HL-60 (cell line): Measurements from ENCODE around the genes CLCN4 and FRMPD4.

DNA sequence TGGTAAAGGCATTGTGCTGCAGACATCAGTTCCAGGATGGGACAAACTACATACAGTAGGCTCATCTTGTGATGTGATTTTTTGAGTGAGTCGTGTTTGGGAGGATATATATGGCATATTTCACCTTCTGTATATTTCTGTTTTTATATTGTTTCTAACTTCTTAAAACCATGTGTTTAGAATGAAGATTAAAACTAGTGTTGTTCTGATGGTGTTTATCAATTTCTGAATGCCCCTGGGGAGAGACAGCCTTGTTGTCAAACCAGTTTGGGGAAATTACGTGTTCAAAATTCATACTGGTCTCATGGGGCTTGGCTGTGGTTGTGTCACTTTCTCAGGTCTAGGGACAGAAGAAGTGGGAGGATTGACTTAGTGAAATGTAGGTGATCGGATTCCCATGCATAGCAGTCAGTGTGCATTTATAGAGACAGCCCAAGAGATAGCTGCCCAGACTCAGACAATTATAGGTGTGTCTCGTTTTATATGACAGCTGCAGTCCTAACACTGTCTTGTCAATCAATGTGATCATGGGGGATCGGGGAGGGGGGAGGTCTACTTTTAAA, 94.5 kb upstream of the CLCN4 start:
- RRBS: no CpG with 5 or more reads among the region's 5 CpGs

DNA sequence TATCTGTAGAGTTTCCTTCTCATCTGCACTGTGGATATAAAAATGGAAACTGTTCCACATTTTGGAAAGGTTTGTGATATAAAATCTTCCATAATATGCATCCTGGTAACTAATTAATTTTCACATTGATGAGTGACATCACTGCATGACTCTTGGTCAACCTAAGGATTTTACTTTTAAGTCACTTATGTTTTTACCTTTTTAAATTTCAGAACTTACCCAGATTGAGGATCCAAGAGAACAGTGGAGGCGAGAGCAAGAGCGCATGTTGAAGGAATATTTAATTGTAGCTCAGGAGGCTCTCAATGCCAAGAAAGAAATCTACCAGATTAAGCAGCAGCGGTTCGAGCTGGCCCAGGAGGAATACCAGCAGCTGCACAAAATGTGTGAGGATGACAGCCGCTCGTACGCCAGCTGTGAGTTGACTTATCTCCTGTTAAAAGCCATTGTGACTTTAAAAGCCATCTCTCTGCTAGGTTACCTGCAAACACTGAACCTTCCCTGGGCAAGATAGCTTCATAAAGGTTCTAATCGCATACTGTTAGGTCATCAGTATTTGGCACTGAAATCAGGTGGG, 89.6 kb upstream of the CLCN4 start:
- RRBS: no CpG with 5 or more reads among the region's 8 CpGs

- RRBS: no CpG with 5 or more reads among the region's 11 CpGs
Observed at GRCh38 chrX:10105089-10105882, 51.5 kb upstream of the CLCN4 start.

GRCh38 chrX:10156348-10157489, at the start of gene CLCN4:
TSS of gene CLCN4 (plus strand) at chrX:10156975.
- RRBS: 6% methylated on average over 11 of the region's 31 CpGs

DNA sequence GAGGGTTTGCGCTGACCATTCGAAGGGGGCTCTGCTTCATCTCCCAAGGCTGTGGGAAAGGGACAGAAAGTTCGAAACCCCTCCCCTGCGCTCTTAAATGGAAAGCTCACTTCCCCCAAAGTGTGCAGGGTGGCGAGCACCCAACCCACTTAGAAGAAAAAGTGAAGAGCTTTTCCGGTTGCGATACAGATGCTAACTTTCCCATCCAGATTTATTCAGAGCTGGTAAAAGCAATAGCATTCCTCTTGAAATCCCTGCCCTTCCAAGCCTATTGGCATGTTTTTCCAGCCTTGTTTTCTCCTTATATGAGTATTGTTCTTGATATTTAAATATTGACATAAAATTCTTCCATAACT, 1.3 kb downstream of the MID1 start:
- RRBS: no CpG with 5 or more reads among the region's 7 CpGs

DNA sequence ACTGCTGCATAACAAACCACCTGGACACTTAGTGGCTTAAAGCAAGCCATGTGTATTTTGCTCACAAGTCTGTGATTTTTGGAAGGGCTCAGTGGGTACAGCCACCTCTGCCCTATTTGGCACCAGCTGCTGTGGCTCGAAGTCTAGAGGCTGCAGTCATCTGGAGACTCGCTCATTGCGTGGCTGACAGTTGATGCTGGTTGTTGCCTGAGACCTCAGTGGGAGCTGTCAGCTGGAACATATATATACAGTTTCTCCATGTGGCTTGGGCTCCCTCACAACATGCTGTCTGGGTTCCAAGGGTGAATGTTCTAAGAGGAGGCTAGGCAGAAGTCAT, 60.8 kb upstream of the MID1 start:
- RRBS: no CpG with 5 or more reads among the region's 3 CpGs

- RRBS: no CpG with 5 or more reads among the region's 5 CpGs
Observed at GRCh38 chrX:11241726-11242341, 51.4 kb upstream of the AMELX start.

DNA sequence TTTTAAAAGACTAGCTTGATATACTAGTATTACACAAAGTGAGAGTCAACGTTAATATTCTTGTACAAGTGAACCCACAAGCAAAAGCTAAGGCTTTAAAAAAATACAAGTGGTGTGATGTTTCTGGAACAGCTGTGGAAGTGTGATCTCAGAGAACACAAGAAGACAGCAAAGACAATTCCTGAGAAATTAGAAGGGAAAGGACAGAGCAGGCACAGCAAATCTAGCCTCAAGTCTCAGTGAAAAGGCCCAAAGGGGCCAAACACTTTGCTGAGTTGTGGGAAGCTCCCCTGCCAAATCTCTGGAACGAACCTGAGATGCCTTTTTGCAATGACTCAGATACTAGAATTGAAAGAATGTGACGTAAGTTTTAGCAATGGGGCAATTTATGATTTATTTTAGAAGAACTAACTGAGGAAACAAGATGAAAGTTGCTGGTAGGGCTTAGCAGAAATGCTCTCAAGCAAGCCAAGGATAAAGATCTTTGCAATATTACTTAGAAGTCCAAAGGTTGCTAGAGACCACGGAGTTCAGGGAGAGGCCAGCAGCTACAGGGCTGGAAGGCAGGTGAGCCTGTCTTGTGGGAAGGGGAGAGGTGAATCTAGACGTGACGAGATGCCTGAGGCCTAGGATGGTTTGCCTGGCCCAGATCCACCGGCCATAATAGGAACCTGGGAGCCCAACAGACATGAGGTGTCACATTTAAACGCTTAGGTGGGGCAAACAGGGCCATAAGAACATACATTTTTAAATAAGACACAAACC, 92.9 kb downstream of the AMELX start:
- RRBS: no CpG with 5 or more reads among the region's 8 CpGs

DNA sequence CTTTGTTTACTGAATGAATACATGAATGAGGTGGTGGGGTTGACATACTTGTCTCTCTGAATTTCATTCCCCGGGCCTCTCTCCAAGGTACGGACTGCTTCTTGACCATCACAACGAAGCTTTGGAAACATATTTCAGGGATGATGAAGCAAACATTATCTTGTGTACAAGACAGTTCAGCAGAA, 168.2 kb downstream of the AMELX start:
- RRBS: no CpG with 5 or more reads among the region's 3 CpGs

GRCh38 chrX:11664859-11665571, 705 bp downstream of the ARHGAP6 start:
- RRBS: 34% methylated on average over 15 of the region's 55 CpGs

DNA sequence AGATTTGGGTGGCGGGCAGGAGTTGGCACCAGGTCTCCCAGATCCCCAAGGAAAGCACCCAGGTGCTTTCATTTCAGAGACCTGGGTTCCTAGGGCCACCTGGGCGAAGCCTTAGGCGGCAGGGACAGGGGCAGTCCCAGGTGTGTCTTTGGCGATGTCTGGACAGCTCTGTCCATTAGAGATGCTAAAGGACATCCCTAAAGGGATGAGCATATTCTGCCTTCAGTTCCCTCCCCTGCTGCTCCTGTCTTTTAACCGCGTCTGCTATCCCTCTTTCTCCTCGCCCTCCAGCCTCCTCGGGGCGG, 960 bp downstream of the MSL3 start:
- RRBS: no CpG with 5 or more reads among the region's 9 CpGs

GRCh38 chrX:12137608-12138533, at the start of gene FRMPD4:
TSS of gene FRMPD4 (plus strand) at chrX:12138473.
- RRBS: 6% methylated on average over 9 of the region's 40 CpGs

- RRBS: no CpG with 5 or more reads among the region's 9 CpGs
Observed at GRCh38 chrX:12772446-12772949, 18.7 kb upstream of the PRPS2 start.

- RRBS: no CpG with 5 or more reads among the region's 6 CpGs
Observed at GRCh38 chrX:12843853-12844341, 23.0 kb upstream of the TLR7 start.

GRCh38 chrX:12967794-12968115, 7.2 kb upstream of the TMSB4X start:
- RRBS: no CpG with 5 or more reads among the region's 8 CpGs

DNA sequence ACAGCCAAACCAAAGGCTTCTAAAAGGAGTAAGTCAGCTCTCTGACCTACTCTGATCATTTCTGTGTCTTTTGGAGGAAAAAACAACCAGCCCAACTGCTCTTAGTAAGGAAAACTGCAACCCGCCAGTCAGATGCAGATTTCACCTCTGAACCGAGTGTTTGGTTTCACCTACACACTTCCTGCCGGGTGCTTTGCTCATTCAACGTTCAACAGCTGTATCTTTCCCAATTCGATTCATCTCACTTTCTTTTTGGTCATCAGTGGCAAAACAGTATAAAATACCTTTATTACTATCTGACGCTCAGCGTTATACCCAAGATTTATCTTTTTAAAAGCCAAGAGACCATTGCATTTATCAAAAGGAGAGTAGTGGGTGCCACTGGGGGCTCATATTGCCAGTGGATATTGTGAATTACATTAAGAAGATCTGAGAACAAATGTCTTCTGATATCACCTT, 24.6 kb downstream of the TMSB4X start:
- RRBS: no CpG with 5 or more reads among the region's 7 CpGs

DNA sequence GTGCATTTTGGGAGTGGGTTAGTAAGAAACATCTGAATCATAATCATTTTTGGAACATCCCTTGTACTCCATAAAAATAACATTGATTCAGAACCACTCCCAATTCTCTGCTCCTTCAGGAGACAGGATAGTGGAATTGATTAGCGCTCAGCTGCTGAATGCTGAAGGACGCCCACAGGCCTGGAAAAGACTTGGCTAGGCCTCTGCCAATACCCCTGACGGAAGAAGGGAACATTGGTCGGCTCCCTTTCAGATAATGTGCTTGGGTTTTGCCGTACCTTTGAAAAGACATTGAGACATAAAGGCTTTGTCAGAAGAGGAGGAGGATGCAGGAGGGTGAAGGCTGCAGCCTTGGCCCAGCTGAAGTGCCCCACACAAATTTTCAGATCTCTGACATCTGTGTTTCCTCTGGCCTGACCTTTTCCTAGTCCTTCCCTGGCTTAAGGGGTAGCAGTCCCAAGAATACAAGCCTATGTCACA, 80.5 kb upstream of the FAM9C start:
- RRBS: no CpG with 5 or more reads among the region's 5 CpGs

DNA sequence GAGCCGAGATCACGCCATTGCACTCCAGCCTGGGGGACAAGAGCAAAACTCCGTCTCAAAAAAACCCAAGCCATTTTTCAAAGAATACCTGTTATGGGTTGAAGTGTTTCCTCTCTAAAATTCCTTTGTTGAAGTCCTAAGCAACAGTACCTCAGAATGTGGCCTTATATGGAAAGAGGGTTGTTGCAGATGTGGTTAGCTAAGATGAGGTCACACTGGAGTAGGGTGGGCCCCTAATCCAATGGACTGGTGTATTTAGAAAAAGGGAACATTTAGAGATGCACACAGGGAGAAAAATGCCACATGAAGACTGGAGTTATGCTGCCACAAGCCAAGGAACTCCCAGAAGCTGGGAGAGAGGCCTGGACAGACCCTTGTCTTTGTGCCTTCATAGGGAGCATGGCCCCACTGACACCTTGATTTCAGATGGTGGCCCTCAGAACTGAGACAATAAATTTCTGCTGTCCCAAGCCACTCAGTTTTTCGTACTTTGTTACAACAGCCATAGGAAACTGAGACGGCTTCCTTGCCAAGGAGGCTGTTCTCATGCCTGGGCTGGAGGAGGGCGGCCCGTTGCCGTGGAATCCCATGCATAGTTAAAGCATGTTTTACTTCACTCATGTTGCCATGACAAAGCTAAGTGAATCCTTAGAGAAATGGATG, 16.6 kb downstream of the TRAPPC2 start:
- RRBS: no CpG with 5 or more reads among the region's 8 CpGs

- RRBS: no CpG with 5 or more reads among the region's 11 CpGs
Observed at GRCh38 chrX:13742577-13743238, 8.2 kb downstream of the OFD1 start.

DNA sequence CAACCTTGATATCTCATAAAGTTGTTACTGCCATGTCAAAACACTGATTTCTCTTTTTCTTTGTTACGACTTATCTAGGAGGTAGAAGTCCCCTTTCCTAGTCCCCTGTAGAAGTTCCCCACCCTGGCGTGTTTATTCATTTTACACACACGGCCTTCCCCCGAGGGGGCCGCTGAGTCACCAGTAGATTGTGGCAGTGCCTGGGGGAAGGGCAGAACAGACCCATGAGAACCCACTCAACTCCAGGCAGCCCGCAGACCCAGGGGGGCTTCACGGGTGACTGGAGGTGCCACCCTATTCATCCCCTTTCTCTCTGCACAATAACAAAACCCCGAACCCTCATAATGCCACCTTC, 20.3 kb upstream of the GPM6B start:
- RRBS: no CpG with 5 or more reads among the region's 8 CpGs